Left lung (tissue), 1 donor: ENCODE measurements around the genes MED8, IPO13 and ATP6V0B.

DNA sequence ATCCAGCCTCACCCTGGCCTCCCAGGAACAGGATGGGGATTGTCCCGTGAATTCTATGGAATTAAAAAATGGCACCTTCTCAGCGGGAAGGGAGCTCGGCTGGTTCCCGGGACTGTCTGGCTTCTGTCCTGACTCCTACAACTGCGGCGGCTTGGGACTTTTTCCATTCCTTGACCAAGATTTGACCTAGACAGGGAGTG is 78.5 kb upstream of the CFAP144 start:
- PRO-cap: no peak

DNA sequence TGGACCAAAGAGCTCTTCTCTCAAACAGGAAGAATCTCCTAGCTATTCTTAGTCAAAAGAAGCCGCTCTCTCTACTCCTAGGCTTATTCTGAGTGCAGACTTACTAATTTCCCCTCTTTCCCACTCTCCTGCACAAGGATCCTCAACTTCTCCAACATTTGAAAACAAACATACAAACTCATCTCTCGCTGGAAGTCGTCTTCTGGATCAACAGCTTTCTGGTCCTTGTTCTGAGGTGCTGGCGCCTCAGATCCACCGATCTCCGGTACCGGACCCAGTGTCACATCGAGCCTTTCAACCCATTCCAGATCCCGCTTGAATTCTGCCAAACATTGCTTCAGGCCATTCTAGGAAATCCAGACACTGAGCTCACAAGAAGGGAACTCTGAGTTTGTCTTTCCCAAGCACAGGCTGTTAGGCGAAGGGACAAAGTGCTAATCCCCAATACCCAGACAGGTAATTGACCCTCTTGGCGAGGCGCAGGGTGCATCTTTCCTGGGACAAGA is 732 bp downstream of the EBNA1BP2 start:
- PRO-cap: no peak

- PRO-cap: no peak
These were observed 3.8 kb downstream of the C1orf210 start for GRCh38 chr1:43281650-43281885.

GRCh38 chr1:43284460-43285240 is 731 bp downstream of the C1orf210 start:
- PRO-cap: no peak

GRCh38 chr1:43387265-43387716 is 2.3 kb downstream of the MED8 start:
- PRO-cap: no peak

GRCh38 chr1:43389139-43390074 is at the start of gene MED8:
Gene MED8 (minus strand): TSS chr1:43389800.
- PRO-cap: unidirectional peak, minus-strand start at chr1:43389467; bidirectional peak, plus-strand start at chr1:43389937, minus-strand start at chr1:43389788

DNA sequence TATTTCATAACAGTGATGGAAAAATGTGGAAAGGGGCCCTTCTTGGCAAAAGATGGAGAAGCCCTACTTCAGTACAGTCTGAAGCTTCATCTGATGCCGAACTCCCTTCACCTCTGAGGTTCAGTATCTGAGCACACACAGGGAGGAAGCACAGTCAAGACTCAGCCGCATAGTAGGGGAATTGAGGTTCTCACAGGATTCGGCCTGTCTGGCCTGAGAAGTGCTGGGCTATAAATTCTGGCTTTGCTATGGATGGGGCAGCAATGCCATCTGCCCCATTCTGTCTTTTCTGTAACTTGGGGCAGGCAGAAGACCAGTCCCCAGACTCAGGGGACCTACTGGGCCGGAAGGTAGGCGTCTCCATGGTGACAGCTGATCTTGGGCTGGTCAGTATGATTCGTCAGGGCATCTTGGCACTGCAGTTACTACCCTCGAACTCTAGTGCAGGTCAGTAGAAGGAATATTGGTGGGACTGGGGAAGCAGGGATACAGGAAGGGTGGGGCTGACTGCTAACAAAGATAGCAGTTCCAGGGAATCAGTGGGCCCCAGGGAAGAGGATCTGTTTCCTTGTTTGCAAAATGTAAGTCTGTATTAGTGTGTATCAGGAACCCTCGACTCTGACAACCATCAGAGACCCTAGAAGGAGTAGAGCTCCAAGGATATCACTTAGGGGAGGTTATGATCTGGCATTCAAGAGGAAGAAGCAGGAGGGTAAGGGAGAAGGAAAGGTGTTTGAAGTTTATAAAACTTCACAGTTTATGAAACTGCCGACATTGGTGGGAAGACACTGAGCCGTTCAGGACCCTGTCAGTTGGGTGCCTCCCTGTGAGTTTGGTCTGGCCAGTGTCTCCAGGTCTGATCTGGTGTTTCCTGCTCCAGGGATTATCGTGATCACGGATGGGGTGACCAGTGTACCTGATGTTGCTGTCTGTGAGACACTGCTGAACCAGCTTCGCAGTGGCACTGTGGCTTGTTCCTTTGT is 26.2 kb downstream of the SZT2 start:
- PRO-cap: no peak

- PRO-cap: no peak
These were observed 4.7 kb downstream of the HYI start for GRCh38 chr1:43448979-43449428.

DNA sequence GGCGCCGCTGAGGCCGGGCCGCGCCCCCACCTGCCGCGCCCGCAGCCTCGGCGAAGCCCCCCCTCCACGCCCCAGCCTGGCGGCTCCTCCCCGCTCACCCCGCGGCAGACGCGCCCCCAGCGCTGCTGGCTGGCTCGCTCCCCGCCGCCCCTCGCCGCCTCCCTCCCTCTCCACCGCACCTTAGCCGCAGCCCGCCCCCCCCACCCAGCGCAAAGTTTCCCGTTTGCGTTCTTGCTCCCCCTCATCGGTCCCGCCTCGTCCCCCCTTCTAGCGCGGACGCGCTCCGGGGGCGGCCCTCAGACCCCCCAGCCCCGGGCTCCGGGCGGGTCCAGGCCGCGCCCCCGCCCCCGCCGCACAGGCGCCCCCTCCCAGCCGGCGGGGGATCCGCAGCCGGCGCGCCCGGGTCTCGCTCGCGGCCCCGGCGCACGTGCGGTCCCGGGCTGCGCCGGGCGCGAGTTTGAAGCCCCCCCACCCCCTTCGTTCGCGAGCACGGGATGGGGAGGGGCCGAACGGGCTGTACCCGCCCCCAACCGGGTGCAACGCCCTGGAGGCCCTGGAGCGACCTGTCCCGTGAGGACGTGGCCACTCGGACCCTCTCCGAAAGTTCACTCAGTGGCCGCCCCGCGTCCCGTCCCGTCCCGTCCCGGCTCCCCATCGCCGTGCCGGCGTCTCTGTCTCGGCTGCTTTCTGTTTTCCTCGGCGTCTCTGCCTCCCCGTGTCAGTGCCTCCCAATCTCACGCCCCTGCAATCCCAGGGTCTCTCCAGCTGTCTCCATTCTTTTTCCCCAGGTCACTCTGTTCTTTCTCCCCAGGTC is 730 bp downstream of the PTPRF start:
- PRO-cap: bidirectional peak, plus-strand start at position 107 of the sequence, minus-strand start outside the sequence; bidirectional peak, plus-strand start at position 547 of the sequence, minus-strand start at position 429 of the sequence

GRCh38 chr1:43532020-43532676 is 1.5 kb downstream of the PTPRF start:
- PRO-cap: no peak

DNA sequence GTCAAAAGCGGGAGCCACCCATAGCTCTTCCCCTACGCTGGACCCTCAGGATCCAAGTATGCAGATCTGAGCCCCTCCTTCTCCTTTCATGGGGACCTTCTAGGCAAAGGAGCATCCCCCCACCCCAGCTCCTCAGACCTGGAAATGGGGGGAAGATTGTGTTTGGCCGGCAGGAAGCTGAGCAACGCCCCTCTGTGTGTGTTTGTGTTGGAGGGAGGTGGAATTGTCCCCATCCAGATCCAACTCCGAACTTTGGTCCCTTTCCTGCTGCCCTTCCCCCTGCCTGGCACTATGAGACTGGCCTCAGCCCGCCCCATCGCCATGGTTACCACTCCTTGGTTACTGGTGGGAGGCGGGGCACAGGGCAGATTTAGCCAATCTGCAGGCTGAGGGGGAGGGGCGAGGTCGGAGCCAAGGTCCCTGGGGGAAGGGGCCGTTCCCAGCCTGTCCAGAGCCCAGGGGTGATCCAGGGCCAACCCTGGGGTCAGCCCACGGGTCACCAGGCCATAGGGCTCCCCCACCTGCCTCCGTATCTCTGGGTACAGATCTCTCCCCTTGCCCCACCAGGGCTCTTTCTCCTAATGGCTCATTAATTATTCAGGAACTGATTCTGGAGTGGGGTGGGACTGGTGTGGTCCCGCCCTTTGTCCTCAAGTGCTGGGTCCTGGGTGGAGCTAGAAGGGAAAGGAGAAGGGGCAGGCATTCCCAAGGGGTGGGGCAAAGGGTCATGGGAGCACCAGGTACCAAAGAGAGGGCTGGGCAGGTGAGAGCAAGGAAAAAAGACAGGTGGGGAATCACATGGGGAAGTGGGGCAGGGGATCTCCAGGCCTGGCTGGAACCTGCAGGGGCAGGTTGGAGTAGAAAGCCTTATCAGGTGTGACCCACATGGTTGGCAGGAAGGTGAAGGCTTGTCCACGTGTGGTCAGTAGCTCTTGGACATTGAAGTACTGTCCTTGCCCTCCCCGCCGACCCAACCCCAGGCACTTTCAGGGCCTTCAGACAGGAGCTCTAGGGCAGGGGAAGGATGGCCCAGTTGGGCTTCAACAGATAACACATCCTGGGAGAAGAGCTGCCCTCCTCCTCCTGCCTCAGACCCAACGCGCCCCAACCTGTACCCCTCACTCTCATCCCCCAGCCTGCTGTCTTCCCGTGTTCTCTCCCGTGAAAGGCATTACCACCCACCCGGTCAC is 15.3 kb downstream of the PTPRF start:
- PRO-cap: no peak

DNA sequence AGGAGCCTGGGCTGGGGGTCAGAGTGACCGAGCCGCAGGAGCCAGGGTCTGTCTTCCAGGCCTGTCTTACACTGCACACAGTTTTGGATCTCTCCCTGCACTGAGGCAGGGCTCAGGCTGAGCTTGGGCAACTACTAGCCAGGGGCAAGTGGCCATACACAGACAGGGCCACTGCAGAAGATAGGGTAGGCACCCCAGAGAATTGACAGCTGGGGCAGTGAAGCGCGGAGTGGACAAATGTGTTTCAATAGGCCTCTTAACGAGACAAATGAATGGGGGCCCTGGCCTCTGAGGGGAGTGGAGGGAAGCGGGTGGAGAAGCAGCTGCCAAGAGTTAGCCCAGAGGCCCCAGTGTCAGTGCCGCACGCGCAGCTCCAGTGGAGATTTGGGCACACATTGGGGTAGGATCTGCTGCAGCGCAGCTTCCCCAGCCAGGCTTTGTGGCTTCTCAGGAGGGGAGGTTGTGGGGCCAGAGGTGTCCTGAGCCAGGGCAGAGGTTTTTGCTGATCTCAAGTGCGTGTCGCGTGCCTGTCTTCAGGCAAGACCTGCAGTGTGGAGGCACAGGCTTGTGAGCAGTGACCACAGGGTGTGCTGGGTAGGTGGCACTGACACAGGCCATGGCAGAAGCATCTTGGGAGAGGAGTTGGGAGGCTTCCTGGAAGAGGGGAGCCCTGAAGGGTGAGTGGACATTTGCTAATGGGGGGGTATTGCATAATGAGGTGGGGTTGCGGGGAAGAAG is 16.9 kb downstream of the PTPRF start:
- PRO-cap: no peak

DNA sequence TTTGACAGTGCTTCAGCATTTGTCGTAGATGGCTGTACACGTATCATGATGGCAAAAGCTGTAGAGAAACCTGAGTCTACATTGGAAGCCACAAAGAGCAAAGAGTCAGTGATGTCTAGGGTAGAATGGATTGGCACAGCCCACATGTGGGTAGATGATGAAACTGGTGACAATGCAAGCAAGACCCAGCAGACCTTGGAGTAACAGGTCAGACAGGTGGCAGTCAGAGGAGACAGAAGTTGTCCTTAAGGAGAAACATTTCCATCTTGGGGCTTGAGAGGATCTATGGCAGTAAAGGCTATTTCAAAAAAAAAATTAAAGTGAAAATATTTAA is 101.2 kb upstream of the ARTN start:
- PRO-cap: no peak

DNA sequence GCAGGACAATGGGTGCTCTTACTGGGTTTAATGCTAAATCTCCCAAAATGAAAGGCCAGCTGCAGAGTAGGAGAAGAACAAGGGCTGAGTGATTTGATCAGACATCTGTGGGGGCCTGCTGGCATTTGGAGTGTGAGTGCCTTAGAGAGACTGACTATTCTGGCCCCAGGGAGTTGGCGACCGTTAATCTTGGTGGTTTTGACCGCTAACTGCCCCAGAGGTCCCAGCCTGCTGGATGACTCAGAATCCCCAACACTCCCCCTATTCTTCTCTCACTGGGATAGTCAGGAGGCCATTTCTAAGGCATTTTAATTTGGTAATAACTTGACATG is 98.5 kb upstream of the ARTN start:
- PRO-cap: no peak

- PRO-cap: no peak
These were observed 48.3 kb upstream of the ARTN start for GRCh38 chr1:43885100-43885931.

- PRO-cap: bidirectional peak, plus-strand start at chr1:43946966, minus-strand start at chr1:43946514
These were observed at the start of gene IPO13 for GRCh38 chr1:43946196-43947390. Gene IPO13 (plus strand): TSS chr1:43946950.

GRCh38 chr1:43974125-43975089 is at the start of gene ATP6V0B:
Gene ATP6V0B (plus strand): TSS chr1:43974960.
- PRO-cap: bidirectional peak, plus-strand start at chr1:43974587, minus-strand start at chr1:43974589; bidirectional peak, plus-strand start at chr1:43974960, minus-strand start at chr1:43974810

- PRO-cap: no peak
These were observed 16.2 kb downstream of the SLC6A9 start for GRCh38 chr1:44014928-44015639.

DNA sequence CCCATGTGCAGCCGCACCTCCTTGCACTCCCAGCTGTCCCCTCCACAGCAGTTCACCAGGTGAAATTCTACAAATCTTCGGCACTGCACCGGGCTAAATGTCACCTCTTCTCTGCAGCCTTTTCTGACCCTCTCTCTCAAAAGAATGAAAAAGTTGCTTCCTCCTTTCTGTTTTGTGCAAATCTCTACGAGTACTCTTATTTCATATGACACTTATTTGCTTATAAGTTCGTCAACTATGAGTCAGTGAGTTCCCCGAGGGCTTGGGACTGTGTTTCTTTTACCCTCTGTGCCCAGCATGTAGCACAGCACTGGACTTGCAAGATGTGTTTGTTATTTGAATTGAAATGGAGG is 6.4 kb downstream of the SLC6A9 start:
- PRO-cap: no peak

DNA sequence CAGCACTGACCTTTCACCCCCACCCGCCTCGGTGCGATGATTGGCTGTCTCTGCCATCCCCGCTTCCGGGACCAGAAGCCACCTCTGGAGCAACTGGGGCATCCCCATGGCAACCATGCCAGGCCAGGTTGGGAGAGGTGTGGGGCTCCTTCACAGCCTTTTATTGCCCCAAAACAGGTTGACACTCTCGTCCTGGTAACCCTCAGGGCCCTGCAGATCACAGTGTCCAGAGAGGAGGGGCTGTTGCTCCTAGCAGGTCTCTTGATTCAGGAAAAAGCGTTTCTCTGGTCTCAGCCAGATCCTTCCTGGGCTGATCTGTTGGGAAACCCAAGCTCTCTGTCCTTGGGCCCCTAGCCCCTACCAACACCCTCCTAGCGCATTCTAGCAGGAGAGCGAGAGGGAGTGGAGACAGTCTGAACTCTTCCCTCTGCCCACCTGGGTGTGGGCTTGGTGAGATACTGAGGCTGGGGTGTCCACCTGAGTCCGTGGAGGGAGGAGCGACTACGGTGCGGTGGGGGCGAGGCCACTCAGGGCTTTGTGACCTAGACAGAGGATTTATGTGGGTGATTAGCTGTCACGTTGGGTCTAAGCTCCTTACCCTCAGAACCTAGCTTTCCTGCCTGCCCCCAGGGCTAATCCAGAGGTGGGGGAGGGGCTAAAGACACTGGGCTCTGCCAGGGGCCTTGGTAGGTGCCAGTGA is 12.2 kb upstream of the SLC6A9 start:
- PRO-cap: no peak